ENCODE measurements around a stretch of chr12.

DNA sequence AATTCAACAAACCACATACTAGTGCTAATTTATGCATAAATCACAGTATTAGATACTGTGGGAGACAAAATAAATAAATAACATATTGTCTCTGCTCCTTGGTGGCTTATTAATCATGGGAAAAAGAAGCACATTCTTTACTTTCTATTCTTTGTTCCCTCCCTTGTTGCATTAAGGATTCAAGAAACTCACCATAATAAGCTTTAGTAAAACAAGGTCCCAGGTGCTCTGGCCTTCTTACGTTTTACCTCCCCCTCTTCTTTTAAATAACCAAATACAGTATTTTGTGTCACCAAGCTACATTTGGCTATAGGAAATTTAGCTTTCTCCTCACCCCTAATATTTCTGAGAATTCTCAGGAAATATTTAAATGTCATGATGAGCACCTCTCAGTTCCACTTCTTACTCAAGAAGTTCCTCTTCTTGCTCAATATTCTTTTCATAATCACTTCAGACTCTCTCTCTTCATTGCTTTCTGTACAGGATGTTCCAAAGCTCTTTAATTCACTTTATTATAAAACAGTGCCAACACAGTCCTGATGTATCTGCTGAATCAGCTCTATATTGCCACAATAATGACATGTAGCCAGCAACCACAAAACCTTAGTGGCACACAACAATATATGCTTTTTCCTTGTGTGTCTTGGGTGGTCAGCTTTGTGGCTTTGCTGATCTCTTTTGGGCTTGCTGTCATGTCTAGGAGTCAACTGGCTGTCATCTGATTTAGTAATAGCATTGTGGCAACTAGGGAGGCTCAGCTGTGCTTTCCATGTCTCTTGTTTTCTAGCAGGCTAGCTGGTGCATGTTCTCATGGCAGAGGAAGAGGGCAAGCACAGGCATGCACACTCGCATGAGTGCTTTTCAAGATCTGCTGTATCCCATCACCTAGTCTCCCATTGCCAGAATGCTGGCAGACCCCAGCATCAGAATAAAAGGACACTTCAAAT lies 52.6 kb upstream of the SLC2A13 start:
- PRO-cap: unidirectional peak, plus-strand start at position 816 of the sequence

DNA sequence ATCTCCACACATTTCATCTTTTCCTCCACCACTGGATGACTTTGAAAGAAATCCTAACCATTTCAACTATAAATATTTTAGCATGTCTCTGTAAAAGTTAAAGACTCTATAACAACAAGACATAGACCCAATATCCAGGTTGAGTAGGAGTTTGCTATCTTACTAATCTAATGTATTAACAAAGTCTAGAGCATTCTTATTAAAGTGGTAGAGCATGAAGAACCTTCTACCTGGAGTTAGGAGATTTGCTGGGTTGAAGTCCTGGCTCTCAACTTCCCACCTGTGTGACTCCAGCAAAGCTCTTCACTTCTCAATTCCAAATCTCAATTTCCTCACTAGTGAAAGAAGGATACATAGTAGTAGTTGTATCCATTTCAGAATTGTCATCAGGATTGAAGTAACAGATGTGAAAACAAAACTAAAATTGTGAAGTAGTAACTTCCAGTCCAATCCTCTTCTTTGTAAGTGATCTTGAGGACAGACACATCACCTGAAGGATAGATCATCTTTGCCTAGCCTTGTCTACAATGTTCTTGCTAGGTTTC lies 1.3 kb upstream of the LRRK2 start:
- PRO-cap: no peak

DNA sequence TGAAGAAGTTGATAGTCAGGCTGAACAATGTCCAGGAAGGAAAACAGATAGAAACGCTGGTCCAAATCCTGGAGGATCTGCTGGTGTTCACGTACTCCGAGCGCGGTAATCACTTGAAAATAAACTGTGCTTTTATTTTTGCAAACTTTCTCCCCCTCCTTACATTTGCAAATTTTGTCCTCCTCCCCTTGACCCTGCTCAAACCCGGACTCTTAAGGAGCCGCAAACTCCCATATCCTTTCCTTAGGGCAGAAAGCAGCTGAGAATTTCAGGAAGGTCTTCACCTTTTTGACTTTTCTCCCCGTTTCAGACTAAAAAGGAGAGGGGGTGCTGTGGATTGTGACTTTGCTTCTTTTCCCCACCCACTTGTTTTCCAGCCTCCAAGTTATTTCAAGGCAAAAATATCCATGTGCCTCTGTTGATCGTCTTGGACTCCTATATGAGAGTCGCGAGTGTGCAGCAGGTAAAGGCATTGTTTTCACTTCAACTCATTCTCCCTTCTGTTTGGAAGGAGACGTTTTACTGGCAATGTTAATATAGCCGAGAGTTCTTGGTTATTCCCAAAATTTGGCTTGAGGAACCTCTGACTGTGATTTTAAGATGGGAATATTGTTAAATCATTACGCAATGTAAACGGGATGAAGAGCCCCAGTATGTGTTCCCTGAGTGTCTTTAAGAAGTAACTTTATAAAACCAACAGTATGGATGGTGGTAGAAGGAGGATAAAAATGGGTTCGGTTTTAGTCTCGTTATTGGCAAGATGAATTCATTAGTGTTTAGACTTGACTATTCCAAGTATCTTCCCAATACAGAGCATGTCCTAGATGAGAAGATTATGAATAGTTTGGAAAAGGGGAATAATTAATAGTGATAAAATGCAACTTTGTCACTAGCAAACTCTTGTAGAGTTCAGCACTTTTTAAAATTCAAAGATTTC lies 649 bp downstream of the LRRK2 start:
- PRO-cap: unidirectional peak, minus-strand start at position 502 of the sequence

- PRO-cap: no peak
Measured at GRCh38 chr12:40293000-40293420, 68.2 kb downstream of the LRRK2 start.

GRCh38 chr12:40827722-40828121 lies 135.5 kb downstream of the CNTN1 start:
- PRO-cap: no peak

DNA sequence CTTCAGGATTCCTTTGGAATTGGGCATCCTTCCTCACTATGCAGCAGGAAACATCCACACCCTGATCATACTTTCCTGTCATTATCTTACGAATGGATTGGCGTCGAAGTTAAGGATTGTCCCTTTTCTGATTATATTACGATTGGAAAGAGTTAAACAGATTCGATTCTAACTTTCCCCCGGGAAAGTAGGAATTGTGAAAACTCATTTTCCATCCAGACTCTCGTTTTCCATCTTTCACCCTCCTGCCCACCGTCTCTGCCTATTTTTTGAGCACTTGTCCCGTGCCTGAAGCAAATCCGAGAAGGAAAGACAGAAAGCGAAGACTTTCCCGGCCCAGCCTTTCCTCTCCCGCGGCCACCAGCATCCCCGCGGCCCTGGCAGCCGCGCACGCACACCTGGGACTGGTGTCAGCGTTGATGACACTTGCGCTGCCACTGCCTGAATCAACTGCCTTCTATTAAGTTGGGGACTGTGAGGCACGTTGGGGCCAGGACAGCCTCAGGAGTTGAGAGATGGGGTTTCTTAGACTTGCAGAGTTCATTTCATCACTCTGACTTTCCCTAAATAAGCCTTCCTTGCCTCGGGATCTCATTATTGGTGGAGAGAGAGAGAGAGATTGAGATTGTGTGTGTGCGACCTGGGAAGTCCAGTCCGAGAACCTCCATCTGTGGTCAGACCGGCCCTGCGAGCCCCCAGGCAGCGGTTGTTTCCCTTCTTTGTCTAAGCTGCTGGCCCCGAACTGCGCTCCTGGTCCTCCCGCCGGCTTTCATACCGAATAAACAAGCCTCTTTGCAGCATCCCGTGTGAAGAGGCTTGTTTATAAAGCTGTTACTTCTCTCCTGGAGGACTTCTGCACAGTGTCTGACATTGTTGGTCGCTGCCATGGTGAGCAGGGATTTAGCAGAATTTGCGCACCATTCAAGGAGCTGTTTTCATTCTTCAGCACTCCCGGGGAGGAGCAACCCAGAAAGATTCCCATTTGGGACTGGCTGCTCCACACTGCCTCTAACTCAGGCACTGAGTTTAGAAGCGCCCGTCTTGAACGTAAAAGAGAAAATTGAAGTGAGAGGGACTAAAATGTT lies 1.4 kb downstream of the PDZRN4 start:
- PRO-cap: unidirectional peak, minus-strand start at position 912 of the sequence

DNA sequence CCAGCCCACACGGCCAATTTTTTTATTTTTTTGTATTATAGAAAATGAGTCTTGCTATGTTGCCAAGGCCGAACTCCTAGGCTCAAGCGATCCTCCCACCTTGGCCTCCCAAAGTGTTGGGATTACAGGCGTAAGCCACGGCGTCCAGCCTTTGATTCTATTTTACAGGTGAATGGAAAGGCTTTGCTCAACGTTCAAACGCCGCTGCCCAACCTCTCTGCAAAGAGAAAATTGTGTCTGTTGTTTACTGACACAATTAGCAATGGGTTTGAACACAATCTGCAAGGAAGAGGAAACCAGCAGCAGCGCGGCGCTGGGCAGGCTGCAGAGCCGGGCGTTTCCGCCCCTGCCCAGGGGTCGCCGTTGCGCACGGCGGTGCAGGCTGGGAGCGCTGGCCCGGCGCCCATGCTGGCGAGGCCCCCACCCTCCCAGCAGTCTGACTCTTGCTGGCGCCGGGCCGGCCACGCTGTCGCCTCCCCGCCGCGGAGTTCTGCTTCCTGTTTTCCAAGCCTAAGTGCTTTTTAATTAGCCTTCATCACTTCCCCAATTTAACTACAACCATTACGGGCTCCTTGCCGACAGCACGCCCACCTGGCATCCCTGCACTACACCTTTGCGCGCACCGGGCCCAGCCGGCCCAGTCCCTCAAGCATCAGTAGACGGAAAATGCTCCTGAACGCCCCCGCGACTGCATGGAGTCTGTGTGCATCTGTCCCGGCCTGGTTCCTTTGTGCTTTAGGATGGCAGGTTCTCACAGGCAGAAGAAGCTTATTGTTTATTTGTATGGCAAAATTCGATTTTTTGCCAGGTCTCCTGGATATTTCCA lies 212.2 kb downstream of the GXYLT1 start:
- PRO-cap: bidirectional peak, plus-strand start at position 434 of the sequence, minus-strand start at position 348 of the sequence

DNA sequence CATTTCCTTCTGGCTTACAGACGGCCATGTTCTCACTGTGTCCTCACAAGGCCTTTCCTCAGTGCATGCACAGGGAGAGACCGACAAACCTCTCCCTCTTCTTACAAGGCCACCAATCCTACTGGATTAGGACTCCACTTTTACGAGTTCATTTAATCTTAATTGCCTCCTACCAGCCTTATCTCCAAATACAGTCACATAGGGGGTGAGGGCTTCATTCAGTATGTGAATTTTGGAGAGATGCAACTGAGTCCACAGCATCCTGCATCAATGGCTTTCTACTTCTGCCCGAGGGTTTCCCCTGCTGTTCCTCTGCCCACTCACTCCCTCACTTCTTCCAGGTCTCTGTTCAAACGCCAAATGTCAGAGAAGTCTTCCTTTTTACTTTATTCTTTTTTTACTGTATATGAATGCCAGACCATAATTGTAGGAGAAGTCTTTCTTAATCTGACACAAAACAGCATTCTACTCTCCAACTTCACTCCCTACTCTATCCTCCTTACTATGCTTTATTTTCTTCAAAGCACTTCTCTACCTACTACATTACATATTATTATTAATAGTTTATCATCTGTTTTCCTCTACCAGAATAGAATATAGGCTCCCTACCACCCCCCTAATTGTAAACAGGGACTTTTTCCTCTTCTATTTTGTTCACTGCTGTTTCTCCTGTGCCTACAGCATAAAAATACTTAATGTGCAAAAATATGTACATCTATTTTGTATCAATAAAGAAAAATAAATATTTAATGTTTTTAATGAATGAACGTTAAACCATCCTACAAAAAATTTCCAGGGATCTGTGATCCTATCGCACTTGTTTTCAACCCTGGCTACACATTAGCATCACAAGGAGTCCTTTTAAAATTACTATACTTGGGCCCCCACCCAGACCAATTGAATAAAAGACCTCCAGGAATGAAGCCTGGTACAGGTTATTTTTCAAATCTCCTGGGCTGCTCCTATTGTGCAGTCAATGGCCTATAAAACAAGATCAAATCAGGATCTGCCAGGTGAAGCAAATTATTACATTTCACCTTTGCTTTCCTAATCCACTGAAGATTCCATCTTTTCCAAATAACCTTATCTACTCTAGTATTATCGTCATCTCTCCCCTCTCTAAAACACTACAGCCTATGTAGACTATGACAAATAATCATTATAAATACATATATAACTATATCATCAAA lies 33.1 kb upstream of the GXYLT1 start:
- PRO-cap: no peak

GRCh38 chr12:42237352-42238163 lies 490 bp downstream of the YAF2 start:
- PRO-cap: bidirectional peak, plus-strand start at chr12:42237717, minus-strand start at chr12:42237487; bidirectional peak, plus-strand start at chr12:42237888, minus-strand start at chr12:42237987

DNA sequence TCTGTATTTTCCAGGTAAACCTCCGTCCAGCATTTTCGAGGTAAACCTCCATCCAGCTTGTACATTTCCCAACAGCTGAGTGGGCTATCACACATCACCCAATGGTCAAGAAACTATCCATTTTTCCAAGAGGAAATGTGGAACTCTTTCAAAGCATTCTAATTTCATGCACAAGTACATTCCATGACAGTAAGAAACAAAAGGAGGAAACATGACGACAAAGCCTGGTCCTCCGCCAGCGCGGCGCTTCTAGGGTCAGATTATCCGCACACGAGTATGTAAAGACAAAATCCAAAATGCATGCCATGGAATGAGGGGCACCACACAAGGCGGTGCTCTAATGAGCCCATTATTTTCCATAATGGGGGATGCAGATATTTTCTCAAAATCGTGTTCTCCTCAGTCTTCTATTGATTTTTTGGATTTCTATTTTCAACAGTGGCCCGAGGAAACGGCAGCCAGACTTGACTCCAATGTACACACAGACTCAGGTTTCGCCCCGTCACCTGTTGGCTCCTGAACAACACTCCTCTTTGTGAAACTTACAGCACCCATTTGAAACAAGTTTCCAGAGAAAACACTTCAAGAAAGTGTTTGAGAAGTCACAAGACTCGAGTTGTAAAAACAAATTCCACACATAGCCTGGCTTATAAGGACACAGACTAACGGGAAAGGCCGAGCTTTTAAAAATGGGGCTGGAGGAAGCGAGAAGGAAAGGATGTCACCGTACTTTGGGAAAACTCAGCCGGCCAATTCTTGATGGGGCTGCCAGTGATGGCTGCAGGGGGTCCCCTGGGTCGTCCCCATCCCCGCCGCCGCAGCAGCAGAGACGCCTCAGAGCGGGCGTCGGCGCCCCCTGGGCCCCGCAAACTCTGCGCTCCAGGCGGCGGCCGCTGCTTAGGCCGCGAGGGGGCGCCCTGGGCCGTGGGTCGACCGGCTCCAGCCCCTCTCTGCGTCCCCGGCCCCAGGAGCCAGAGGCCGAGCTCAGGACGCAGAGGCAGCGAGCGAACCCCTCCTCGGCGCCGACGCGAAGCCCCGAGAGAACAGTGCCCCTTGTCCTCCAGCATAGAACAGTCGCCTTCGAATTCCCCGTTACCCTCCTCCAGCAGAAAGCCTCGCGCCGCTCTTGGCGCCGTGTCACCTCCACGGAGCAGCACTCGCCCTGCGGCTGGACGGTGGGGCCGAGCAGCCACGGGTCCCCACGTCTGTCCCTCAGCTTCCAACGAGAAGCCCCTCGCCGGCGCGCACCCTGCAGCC lies 107.1 kb downstream of the PRICKLE1 start:
- PRO-cap: bidirectional peak, plus-strand start at position 974 of the sequence, minus-strand start at position 874 of the sequence

DNA sequence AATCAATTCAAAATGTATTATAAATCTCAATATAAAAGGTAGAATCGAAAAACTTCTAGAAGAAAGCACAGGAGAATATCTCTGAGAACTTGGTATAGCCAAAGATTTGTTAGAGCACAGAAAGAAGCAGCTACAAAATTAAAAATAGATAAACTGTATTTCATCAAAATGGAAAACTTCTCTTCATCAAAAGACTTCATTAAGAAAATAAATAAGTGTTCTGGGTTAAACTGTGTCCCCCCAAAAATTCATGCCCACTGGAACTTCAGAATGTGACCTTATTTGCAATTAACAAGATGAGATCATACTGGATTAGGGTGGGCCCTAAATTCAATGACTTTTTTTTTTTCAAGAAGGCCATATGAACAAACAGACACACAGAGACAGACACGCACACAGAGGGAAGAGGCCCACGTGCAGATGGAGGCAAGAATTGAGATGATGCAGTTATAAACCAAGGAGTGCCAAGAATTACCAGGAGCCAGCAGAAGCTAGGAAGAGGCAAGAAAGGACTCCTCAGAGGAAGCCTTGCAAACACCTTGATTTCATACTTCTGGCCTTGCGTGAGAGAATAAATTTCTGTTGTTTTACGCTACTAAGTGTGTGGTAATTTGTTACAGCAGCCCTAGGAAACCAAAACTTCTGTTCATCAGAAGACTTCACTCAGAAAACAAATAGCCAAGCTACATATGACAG lies 33.5 kb downstream of the NELL2 start:
- PRO-cap: no peak

DNA sequence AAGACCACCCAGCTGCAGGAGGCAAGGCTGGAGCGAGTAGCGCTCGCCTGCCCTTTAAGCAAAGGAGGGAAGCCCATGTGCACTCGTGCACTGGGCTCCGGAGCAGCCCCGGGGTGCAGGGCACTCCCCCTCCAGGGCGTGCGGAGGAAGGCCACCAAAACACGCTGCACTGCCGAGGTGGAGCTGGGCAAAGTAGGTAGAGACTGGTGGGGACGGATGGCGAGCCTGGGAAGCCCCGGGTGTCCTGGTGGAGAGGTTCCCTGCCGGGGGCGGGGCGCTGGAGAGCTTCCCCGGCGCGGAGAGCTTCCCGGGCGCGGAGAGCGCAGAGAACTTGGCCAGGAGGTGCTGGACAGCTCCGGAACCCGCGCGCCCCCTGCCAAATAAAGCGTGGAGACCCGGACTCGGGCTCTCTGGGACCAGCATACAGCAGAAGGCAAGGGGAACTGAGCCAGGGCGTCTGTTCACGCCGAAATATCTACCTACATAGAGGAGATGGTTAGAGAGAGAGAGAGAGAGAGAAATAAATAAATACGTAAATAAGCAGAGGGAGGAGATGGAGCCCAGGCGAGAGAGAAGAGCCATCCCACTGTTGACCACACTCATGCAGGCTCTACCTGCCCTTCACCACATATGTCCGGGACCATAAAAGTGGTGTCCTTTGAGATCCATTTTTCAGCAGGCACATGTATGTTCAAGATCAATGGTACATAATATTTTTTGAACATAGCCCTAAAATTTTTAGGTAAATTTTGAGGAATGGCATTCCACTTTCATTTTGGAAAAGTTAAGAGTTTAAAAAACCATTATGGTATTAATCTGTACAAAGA lies 747 bp upstream of the NELL2 start:
- PRO-cap: no peak

GRCh38 chr12:45328062-45328424 lies 112.1 kb downstream of the ANO6 start:
- PRO-cap: no peak

DNA sequence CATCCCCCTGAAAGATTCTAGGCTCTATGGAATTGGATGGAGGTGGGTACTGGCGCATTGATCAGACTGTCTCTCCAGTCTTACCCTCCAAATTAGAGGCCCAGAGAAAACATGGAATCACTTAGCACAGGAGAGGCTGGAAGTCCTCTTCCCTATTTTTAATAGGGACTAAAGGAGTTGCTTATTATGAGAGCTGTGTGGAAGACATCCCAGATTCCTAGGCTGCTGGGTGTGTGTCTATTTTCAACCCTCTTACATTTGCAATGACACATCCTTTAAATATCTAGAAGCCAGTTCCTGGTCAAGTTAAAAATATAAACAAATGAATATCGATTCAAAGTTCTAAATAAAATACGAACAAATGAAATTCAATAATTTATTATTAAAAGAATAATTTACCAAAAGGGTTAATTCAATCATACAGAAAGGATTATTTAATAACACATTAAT lies 58.2 kb upstream of the ARID2 start:
- PRO-cap: no peak

GRCh38 chr12:45744844-45745695 lies 15.6 kb downstream of the ARID2 start:
- PRO-cap: no peak

DNA sequence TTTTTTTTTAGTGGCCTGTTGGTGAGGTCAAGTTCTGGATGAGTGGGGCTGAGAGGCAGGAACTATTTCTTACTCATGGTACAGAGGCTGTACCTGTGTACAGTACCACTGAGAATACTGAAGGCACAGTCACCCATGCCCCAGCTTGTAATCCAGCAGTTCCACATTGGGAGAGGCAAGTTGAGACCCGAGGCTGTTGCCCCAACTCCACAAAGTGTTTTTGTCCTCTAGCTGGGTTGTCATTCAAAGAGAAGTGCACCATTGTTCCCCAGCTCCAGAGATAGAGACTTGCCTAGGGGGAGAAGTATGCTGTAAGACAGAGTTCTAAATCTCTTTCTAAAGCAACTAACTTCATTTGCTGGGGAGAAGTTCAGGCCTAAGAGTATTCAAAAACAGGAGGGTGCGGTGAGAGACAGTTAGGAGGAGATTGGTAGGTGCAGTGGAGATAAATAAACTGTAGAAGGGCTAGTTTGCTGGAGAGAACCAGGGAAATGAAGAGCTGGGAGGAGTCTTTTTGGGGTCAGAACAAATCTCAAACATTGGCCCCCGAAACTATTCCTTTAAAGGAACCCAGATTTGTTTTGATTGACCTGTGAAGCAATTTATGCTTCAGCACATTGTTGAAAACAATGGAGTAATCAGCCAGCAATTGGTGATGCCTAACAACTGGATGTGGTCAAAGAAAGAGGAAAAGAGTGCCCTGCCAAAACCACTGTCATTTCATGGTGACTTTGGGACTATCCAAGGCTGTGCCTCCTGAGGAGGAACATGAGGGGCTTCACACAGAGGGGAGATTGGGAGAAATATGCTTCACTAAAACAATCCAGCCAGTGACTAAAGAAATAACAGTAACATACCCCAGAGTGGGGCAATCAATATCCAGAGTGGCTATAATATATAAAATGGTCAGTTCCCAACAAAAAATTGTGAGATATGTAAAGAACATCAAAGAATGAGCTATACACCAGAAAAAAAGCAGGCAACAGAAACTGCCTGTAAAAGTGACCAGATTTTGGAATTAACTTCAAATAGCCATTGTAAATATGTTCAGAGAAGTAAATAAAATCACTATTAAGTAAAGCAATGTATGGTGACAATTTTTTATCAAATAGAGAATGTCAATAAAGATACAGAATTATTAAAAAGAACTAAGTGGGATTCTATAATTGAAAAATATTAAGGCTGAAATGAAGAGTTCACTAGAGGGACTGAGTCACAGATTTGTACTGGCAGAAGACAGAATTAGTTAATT lies 39.1 kb downstream of the ARID2 start:
- PRO-cap: no peak

- PRO-cap: no peak
Measured at GRCh38 chr12:45992725-45993202, 2.4 kb upstream of the SCAF11 start.

- PRO-cap: no peak
Measured at GRCh38 chr12:46192320-46192853, 76.5 kb downstream of the SLC38A1 start.

GRCh38 chr12:46209652-46210722 lies 58.9 kb downstream of the SLC38A1 start:
- PRO-cap: no peak

DNA sequence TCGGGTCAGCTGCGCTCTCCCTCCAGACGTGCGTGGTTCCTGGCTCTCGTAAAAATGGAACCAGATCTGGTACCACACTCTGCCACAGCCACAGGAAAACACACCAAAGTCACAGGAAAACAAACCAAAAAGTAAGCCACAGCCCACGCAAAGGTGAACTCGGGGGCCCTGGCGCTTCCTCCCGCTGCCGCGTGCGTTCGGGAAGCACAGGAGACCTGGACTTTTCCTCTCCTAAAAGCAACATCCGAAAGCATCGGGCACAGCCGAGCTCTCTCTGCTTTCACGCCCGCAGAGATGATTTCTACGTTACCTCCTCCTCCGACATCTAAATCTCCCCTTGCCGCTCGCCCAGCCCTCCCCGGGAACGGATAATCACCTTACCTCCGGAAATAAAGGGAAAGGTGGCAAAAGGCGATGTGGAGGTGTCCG lies 684 bp downstream of the SLC38A1 start:
- PRO-cap: unidirectional peak, minus-strand start at position 55 of the sequence